Cerebellum (tissue), 5 donors: ENCODE data around the gene PPP3R1.

- PRO-cap, 3 experiments, result no peak in any of the 3 experiments
- RAMPAGE, long total RNA, result no peak
Observed at GRCh38 chr2:64838680-64839223, 150.4 kb upstream of the SLC1A4 start.

- PRO-cap, 3 experiments, result no peak in any of the 3 experiments
- RAMPAGE, long total RNA, result no peak
Observed at GRCh38 chr2:64922330-64922931, 66.8 kb upstream of the SLC1A4 start.

- PRO-cap, 3 experiments, result no peak in any of the 3 experiments
- RAMPAGE, long total RNA, result no peak
Observed at GRCh38 chr2:65021274-65022000, 32.2 kb downstream of the SLC1A4 start.

DNA sequence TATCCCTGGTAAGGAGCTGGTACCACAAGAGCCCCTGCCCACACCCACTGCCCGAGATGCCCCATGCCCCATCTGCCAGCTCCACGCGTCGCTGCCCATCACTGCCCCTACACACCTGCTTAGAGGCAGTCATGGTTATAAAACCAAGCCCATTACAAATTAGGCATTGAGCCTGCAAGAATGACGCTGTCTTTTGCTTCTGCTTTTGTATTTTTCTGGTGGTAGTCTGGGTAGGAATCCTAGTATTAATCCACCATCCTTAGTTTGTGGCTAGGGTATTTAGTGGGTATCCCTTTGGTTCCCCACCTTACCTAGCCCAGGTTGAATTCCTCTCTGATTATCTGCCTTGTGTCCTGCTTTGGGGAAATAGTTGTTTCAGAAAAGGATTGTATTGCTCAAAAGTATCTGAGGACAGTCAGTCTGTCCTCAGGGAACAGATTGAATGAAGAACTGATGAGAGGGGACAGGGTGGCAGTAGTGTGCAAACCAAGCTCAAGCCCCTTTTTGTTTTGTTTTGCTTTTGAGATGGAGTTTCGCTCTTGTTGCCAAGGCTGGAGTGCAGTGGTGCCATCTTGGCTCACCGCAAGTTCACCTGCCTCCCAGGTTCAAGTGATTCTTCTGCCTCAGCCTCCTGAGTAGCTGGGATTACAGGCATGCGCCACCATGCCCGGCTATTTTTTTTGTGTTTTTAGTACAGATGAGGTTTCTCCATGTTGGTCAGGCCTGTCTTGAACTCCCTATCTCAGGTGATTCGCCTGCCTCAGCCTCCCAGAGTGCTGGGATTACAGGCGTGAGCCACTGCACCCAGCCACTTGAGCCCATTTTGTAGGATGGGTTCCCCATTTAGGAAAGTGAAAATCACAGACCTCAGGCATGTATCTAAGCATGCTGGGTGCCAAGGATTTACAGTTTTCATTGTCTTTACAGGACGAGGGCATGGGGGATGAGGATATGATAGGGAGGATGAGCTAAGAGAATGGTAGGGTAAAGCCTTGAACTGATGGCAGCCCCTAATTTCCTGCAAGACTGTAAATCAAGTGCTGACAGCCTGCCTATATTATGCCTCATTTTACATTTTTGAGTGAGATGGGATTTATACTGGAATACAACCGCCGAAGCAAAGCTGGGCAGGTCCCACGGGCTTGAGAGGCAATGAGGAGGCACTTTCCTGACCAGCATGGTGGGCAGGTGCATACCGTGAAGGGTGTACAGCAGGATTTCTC, 22.2 kb downstream of the CEP68 start:
- PRO-cap, 3 experiments, result no peak in any of the 3 experiments
- RAMPAGE, long total RNA, result no peak

GRCh38 chr2:65090357-65090836, 34.2 kb downstream of the CEP68 start:
- PRO-cap, 3 experiments, result no peak in any of the 3 experiments
- RAMPAGE, long total RNA, result no peak

- PRO-cap, 3 experiments, result no peak in any of the 3 experiments
- RAMPAGE, long total RNA, result no peak
Observed at GRCh38 chr2:65268933-65269507, 41.4 kb downstream of the ACTR2 start.

- PRO-cap, 3 experiments, result no peak in any of the 3 experiments
- RAMPAGE, long total RNA, result no peak
Observed at GRCh38 chr2:65276201-65276615, 48.6 kb downstream of the ACTR2 start.

DNA sequence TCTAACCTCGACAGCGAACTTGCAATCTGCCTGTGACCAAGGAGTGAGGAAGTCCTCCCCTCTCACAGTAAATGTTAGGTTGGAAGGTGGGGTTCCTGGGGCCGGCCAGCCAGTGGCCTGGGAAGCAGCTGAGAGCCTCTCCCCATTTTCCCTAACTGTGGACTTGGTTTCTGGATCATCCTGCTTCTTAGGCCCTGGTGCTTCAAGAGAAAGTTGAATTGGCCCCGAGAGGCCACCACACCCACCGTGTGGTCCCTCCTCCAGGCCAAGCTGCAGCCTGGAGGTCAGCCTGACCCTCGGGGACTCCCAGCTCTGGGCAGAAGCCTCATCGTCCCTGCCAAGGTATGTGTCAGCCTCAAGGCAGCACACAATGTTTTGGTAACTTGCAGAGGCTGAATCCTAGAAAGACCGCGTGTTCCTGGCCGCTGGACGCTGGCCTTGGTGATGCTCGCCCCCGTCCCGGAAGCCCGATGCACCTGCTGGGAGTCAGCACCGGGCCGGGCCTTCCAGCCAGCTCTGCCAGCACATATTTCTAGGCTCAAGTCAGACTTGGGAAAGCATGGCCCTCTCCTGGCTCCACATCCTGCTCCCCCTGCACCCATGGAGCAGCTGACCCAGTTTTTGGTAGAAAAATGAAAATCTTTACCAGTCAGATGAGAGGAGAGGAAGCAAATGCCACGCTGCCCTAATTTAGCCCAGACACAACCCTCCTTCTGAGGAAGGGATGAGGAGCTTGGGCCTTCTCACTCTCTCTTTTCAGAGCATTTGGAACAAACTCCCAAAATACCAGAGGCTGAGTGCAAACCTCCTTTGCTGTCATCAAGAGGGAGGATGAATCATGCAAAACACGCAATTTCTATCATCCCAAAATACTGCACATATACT, 72.7 kb downstream of the ACTR2 start:
- PRO-cap, 3 experiments, result no peak in any of the 3 experiments
- RAMPAGE, long total RNA, result no peak

DNA sequence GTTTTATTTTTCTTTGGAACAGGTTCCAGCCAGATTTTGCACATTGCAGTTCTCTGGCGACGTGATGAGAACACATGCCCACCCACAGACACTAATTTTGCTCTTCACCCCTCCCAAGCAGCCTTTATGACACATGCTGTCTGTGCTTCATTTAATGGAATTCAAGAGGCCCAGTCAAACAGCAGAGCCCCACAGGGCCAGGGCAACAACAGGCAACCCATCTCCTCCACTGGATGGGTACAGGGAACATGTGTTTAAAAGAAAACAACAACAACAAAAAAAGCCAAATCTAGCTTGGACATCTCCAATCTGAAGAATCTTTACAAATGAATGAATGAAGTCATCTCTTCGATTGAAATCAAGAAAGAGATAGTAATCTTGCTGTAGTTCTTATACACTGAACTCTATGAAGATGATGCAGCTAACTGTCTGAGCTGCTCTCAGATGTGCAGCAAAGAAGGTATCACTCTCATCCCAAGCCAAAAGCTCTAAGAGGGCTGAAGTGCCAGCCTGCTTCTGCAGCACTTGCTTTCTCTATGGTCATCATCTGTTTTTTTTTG, 70.6 kb downstream of the SPRED2 start:
- PRO-cap, 3 experiments, result no peak in any of the 3 experiments
- RAMPAGE, long total RNA, result no peak

DNA sequence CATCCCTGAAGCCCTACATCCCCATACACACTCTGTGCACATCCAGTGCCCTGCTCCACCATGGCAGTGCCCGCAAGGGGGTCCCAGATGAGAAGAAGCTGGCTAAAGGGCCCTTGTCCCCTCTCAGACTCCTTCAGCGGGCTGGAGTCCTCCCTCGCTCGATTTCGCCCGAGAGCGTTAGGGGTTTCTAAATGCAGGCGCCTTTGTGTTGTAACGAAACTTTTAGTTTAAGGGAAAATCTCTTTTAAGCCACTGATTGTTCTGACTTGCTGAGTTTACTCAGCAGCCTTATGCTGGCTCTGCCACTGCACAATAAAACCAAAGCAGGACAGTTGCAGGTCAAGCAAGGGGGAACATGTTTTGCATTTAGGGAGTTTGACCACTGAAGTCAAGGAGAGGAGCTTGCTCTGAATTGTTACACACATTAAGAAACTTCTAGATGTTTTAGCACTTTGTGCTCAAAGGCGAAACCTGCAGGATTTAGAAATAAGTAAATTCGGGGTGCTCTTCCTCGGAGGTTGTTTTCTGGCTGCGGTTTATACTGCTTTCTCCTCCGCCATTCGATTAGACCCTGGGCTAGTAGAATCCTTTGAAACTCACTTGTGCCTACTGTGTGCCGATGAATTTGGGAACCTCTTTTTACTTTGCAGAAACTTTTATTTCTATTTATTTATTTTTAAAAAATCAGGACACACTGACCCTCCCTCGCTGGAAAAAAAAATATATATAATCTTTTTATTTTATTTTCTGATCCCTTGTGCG, 3.4 kb downstream of the MEIS1 start:
- PRO-cap, 3 experiments, result peak in 1 of 3 experiments; most common plus-strand start position 489 of the sequence (in 1); most common minus-strand start position 384 of the sequence (in 1)
- RAMPAGE, long total RNA, result no peak

- PRO-cap, 3 experiments, result no peak in any of the 3 experiments
- RAMPAGE, long total RNA, result no peak
Observed at GRCh38 chr2:66446954-66447262, 12.0 kb downstream of the MEIS1 start.

- PRO-cap, 3 experiments, result peak in 1 of 3 experiments; most common plus-strand start chr2:66698839 (in 1); most common minus-strand start chr2:66698704 (in 1)
- RAMPAGE, long total RNA, result no peak
Observed at GRCh38 chr2:66698239-66699190, 263.6 kb downstream of the MEIS1 start.

GRCh38 chr2:67845895-67846908, 216.6 kb downstream of the C1D start:
- PRO-cap, 3 experiments, result peak in 2 of 3 experiments; most common minus-strand start chr2:67846455 (in 1)
- RAMPAGE, long total RNA, result no peak

DNA sequence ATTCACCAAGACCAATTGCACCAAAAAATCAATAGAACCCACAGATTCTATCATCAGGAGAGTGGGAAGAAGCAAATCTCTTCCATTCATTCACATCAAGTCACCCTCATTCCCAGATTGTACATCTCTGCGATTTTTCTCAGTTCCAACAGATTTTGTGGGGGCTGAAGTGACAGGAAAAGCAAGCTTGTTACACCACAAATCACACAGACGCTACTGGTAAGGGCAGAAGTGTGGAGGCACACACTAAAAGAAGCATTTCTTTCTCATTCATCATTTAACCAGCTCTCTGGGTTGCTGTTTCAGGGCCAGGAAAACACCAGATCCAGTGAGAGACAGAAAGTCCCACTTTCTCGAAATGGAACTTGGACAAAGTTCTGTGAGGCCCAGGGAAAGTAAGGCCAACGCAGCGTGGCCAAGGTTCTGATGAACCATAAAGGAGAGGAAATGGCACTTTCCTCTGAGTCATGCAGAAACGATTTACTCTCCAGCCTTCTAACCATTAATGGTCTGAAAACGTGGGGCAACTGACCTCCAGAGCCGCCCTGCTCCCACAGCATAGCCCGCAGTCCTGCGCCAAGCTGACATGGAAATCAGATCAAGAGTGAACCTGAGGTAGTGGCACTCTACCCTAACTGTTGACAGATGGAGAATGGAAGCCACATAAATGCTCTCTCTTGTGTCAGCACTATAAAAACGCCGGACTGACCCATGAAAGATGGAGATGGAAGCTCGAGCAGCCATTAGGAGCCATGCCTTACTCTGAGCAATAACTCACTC, 191.0 kb downstream of the C1D start:
- PRO-cap, 3 experiments, result no peak in any of the 3 experiments
- RAMPAGE, long total RNA, result no peak

DNA sequence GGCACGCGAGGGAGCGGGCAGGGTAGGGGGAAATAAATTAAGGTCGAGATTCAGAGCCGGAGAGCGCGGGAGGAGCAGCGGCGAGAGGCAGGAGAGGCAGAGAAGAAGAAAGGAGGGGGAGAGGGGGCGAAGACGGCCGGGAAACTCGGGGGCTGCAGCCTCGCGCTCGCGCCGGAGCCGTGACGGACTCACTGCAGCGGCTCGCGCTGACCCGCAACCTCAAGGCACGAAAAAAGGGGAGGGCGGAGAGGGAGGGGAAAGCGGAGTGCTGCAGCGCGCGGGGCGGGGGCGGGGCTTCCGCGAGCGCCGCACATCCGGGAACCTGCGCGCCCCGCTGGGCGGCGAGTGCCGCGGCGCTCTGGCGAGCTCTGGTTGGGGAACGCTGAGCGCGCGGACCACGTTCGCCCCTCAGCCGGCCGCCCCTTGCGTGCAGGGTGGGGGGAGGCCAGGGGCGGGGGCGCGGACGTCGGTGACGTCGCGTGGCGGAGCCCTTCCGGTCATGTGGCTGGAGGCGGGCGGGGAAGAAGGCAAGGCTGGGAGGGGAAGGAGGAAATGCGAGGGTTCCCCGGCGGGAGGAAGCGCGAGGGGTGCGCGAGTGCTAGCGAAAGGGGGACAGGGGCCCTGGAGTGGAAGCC, at the start of gene PPP3R1:
TSS of gene PPP3R1 (minus strand) at position 228 of the 635 bp plus-strand sequence.
- PRO-cap, 3 experiments, result peak in 3 of 3 experiments; most common plus-strand start position 557 of the sequence (in 2); most common minus-strand start position 208 of the sequence (in 2)
- RAMPAGE, long total RNA, result start-site peak on the plus strand centred at position 563 of the sequence, 91 bp wide, 38 and 18 reads in 2 replicates

GRCh38 chr2:68272459-68273038, 20.2 kb upstream of the PPP3R1 start:
- PRO-cap, 3 experiments, result no peak in any of the 3 experiments
- RAMPAGE, long total RNA, result no peak

DNA sequence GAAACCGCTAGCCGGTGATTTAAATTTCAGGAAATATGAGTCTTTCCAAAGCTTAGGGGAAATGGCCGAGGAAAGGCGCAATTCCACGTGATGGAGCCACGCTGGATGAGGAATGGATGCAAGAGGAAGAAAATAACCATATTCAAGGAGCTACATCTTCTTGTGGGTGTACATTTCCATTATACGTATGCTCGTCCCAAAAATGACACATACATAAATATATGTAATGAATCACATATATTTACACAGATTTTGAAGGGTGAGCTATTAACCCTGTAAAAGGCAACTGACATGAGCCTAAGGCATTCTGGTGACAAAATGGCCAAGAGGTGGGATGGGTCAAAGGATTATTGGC, 253 bp upstream of the CNRIP1 start:
- PRO-cap, 3 experiments, result peak in 3 of 3 experiments; most common plus-strand start position 48 of the sequence (in 3)
- RAMPAGE, long total RNA, result no peak

GRCh38 chr2:68384509-68384898, 19.4 kb downstream of the PLEK start:
- PRO-cap, 3 experiments, result no peak in any of the 3 experiments
- RAMPAGE, long total RNA, result no peak

GRCh38 chr2:68389304-68389827, 24.3 kb downstream of the PLEK start:
- PRO-cap, 3 experiments, result no peak in any of the 3 experiments
- RAMPAGE, long total RNA, result no peak

DNA sequence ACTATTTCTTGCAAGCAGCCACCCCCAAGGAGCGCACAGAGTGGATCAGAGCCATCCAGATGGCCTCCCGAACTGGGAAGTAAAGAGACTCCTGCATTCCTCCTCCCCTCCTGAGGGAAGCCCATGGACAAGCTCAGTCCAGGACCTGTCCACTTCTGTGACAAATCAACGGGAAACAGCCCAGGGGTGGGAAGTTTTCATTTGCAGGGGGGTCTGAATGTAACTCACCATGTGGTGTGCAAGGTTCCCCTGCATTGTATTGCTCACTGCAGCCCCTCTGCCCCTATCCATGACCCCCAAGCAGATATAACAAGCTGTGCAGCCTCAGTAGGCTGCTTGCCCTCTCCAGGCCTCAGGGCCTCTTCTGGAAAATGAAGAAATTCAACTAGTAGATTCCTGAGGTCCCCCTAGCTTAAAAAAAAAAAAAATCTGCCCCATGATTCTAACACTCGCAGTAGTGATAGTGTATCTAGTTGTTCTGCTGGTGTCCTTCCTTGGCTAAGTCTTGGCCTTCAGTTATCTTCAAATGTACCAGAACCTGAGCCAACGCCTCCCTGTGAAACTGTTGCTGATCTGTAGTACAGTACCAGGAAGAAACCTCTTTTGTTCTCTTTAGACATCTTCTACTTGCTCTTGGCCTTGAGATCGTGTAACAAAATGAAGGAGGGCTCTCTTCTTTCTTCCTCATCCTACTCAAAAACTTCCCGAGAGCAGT, 30.8 kb downstream of the PLEK start:
- PRO-cap, 3 experiments, result no peak in any of the 3 experiments
- RAMPAGE, long total RNA, result no peak